Myometrial cell (primary cell): ENCODE results near the gene RTRAF.

- RAMPAGE, long total RNA = no peak
These were observed 43.9 kb upstream of the FRMD6 start for GRCh38 chr14:51607686-51608416.

DNA sequence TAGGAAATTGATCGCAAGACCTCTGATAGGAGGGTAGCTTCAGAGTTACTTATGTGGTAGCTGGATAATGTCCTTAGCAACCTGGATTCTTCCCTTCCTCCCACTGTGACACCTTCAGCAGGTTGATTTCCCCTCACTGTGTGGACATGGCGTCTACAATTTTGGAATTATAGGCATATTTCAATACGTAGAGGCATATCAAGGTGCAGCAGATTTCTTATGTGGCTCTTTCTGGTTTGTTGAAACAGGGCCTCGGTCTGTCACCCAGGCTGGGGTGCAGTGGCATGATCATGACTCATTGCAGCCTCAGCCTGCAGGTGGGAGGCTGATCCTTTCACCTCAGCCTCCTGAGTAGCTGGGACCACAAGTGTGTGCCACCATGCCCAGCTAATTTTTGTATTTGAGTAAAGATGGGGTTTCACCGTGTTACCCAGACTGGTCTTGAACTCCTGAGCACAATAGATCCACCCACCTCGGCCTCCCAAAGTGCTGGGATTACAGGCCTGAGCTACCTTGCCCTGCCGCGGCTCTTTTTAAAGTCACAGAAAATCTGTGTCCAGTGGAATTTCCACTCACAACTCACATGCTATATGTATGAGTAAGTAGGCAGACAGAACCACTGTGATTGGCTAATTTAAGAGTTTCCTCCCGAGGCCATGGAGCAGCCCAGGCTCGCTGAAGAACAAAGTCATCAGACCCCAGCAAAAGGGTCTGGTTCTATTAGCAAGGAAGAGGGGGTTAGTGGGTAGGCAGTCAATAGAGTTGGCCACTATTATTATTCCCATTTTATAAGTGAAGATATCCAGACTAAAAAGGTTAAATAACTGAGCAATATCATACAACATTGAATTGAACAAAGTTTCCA is 9.1 kb downstream of the GNG2 start:
- RAMPAGE, long total RNA = no peak

- RAMPAGE, long total RNA = no peak
These were observed 45.3 kb downstream of the GNG2 start for GRCh38 chr14:51905587-51906148.

- RAMPAGE, long total RNA = start-site peak on the plus strand at chr14:51989514-51989626, 7,622 and 10,675 reads in 2 replicates
These were observed at the start of gene RTRAF for GRCh38 chr14:51989455-51990595. RTRAF (plus strand) TSS chr14:51989546.

DNA sequence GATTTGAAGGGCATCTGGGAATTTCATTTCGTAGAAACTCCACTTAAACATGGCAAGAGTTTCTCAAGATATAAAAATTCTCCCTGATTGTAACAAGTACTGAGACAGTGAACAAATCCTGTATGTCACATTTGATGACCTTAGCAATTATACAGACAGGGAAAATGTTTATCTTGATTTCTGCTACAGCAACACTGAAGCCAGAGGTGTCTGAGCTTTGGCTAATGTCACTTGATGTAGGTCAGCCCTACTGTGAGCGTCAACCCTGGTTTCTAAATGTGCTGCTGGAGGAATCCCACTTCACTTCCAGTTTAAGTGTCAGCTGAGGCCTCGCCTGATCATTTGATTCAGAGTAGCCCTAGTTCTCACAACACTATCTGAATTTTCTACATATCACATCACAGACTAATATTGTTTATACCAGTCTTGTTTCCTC is 20.9 kb downstream of the RTRAF start:
- RAMPAGE, long total RNA = no peak

DNA sequence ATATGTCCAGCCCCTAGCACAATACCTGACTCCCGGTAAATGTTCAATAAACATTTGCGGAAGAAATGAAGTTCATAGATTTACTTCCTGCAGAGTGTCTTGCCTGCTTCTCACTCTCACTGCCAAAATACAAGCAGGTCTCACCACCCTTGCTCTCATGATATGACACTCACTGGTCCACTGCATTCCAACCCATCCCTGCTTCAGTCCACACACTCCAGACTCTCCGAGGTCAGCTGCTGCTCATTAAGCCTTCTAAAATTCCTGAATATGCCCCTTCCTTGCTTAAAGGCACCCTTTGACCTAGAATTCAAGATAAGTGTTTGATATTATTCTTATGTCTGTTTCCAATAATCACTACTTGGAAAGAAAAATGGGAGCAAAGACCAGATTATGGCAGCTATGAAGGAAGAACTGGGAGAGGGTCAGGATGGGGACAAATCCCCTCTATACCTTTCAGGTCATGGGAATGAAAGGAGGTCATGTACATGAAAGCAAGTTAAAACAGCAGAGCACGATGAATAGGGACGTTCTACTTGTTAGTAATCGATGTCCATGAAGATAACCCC is 10.4 kb upstream of the NID2 start:
- RAMPAGE, long total RNA = no peak

GRCh38 chr14:52315282-52316092 is 1.4 kb downstream of the PTGER2 start:
- RAMPAGE, long total RNA = no peak

GRCh38 chr14:52553810-52554160 is 1.1 kb downstream of the GPR137C start:
- RAMPAGE, long total RNA = no peak

DNA sequence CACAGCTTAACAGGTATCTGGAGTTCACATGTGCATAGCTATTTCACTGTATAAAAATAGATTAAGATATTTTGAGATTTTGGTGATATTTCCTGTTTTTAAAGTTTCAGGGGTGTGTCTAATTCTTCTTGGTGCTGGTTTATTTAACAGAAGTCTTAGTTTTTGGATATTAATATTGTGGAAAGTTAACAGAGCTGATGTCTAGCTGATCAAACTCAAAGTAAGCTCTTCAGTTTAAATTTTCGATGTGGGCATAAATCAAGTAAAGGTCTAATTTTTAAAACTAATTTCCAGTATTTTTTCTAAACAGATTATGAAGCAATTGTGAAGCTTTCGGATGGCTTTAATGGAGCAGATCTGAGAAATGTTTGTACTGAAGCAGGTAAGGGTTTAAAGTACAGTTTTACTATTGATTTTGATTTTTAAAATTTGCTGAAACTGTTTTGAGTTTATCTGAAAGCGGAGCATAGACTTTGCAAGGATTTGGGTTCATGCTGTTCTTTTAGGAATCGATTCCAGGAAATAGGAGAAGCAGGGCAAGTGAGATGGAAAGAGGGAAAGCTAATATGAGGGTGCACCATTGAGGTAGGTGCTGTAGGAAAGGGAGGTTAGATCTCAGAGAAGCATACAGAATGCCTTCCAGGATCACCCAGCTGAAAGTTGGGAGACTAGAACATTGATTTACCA is 6.2 kb upstream of the STYX start:
- RAMPAGE, long total RNA = no peak

- RAMPAGE, long total RNA = no peak
These were observed 12.5 kb downstream of the STYX start for GRCh38 chr14:52742482-52742881.

GRCh38 chr14:52790828-52791124 is 631 bp downstream of the GNPNAT1 start:
- RAMPAGE, long total RNA = no peak

- RAMPAGE, long total RNA = no peak
These were observed 44.1 kb upstream of the GNPNAT1 start for GRCh38 chr14:52835505-52835984.

DNA sequence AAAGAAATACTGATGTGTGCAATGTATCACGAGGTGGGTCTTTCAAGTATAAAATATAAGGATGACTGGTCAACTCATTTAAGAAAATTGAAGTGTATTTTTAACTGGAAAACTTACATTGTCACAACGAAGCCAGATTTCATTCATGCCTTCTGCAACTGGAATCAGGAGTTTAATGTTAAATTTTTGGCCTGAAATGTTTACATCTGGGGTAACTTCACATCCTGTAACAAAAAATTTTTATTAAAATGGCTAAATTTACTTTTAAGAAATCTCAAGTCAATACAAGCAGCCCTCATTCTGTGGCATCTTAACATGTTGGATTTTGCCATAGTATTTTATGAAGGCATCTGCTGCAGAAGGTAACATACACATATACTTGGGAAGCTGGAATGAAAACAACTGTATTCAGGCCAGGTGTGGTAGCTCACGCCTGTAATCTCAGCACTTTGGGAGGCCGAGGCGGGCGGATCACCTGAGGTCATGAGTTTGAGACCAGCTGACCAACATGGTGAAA is 73.3 kb upstream of the GNPNAT1 start:
- RAMPAGE, long total RNA = no peak

- RAMPAGE, long total RNA = no peak
These were observed 77.2 kb downstream of the FERMT2 start for GRCh38 chr14:52873553-52874243.

- RAMPAGE, long total RNA = no peak
These were observed 9.8 kb upstream of the FERMT2 start for GRCh38 chr14:52960461-52961166.

GRCh38 chr14:53042340-53043098 is 91.7 kb upstream of the FERMT2 start:
- RAMPAGE, long total RNA = no peak

- RAMPAGE, long total RNA = no peak
These were observed 343.0 kb downstream of the BMP4 start for GRCh38 chr14:53613289-53614410.

DNA sequence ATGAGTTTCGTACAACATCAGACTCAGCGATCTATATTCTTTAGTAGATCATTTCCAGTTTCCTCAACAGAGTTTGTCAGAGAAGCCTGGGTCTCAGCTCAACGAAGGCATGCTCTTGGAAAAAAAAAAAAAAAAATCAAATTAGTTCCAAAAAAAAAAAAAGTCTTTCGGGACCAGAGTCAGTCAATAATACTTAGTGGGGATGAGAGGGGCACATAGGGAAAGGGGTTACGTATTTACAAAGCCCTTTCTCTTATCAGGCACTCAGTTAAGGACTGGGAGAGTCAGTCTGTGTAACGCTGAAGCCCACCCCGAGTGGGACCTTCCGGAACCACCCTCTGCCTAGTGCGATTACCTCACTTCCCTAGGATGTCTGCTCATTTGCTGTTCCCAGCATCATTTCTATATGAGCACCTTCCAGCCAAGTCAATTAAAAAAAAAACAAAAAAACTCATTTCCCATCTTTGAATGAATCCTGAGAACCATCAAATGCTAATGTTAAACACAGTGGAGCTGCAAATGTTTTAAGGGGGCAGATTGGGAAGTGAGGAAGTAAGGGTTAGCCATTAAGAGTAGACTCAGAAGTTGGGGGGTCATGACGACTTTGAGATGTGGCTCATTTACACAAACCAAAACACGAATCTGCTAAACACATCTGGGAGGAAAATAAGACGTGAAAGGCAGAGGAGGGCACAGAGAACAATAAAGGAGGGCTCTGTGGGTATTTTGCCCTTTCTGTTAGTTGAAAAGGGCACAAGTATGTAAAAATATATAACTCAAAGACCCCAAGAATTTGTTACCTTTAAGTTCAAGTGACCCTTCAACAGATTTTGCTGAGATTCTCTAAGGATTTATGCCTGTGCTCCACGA is 76.8 kb downstream of the BMP4 start:
- RAMPAGE, long total RNA = no peak

GRCh38 chr14:53943097-53943818 is 13.4 kb downstream of the BMP4 start:
- RAMPAGE, long total RNA = no peak

- RAMPAGE, long total RNA = no peak
These were observed 2.6 kb downstream of the BMP4 start for GRCh38 chr14:53953715-53954804.